ENCODE data around the genes TMEM151B and AARS2.

DNA sequence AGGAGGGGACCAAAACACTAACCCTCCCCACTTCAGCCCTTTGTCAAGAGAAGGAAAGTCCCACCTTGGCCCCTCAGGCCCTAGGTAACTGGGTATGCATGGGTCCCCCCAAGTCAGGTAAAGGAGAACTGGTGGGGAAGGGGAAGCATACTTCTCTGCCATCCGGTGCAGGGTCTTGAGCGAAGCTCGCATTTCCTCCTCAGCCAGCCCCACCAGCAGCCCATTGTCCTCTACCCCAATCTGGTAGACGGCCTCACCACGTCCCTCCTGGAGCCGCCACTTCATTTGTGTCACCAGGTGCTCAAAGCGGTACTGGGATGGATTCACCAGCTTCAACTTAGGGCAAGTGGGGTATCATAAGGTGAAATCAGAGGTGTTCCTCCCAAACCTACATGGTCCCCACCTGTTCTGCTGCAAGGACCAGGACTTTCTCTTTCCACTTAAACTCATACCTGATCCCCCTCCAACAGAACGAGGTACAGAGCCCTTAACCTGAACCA lies 2.9 kb downstream of the GTPBP2 start:
- RAMPAGE, long total RNA = no peak
- RRBS = no CpG with 5 or more reads among the region's 8 CpGs

- RAMPAGE, long total RNA = no peak
- RRBS = no CpG with 5 or more reads among the region's 9 CpGs
Measured at GRCh38 chr6:43669613-43670460, 17.8 kb downstream of the MRPS18A start.

DNA sequence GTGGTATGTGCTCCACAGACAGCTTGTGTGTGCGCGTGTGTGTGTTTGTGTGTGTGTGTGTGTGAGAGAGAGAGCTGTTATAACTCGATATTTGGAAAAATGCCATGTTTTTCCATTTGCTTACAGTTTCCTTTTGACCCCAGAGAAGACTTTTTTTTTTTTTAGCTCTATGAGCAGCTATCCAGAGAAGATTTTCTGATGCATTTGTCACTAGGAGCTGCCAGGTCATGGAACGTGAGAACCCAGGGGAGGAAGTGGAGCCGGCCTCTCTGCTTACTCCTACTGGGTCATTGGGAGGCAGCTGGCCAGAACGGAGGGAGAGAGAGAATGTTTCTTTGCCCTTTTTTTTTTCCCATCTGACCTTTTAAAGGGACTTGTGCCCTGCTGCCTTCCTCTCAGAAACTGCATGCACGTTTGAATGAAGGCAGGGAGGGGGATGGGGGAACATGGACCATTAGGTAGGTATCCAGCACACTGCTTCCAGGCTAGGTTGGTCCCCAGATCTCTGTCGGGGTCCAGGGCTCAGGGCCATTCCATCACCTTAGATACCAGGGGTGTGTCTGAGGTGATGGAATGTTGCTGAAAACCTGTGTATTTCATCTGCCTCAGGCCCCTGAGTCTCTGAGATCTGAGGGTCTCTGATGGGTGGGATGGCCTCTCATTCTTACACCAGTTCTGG lies 11.1 kb upstream of the MRPS18A start:
- RAMPAGE, long total RNA = no peak
- RRBS = no CpG with 5 or more reads among the region's 8 CpGs

- RAMPAGE, long total RNA = no peak
- RRBS = no CpG with 5 or more reads among the region's 4 CpGs
Measured at GRCh38 chr6:43709817-43710178, 22.2 kb upstream of the MRPS18A start.

DNA sequence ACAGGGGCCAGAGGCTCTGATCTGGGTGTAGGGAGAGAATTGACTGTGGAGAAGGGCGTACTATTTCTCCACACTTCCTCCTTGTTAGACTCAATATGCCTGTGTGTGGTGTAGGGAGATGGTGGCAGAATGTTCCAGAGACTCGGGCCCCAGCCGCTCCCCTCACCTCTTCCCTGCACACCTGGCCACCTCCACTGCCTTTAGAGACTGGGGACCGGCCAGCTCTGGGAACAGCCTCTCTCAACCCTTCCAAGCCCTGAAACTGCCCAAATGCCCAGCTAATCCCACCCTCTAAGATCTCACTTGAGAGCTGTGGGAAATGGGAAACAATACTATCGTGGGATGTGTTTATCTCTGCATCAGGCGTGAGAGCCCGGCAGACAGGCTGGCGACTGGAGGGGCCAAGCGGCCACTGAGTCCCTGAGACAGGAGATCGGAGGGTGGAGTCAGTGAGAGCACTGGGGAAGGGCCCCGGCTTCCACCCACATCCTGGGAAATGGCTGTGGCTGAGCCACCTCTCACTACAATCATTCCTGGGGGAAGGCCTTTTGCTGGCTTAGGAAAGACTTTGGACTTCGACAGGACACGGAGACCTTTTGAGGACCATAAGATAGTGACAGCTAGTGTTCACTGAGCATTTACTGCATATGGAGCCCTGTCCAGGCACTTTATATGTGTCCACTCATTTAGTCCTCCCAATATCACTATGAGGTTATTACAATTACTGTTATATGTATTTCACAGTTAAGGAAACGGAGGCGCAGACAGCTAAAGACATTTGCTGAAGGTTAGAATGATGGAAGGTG lies 31.0 kb upstream of the MRPS18A start:
- RAMPAGE, long total RNA = no peak
- RRBS = 44% methylated on average over 4 of the region's 15 CpGs

- RAMPAGE, long total RNA = no peak
- RRBS = no CpG with 5 or more reads among the region's 21 CpGs
Measured at GRCh38 chr6:43771222-43771405, 1.1 kb downstream of the VEGFA start.

- RAMPAGE, long total RNA = no peak
- RRBS = no CpG with 5 or more reads among the region's 7 CpGs
Measured at GRCh38 chr6:43775418-43776027, 5.5 kb downstream of the VEGFA start.

- RAMPAGE, long total RNA = no peak
- RRBS = 63% methylated on average over 1 of the region's 12 CpGs
Measured at GRCh38 chr6:43779625-43780341, 9.8 kb downstream of the VEGFA start.

- RAMPAGE, long total RNA = no peak
- RRBS = no CpG with 5 or more reads among the region's 3 CpGs
Measured at GRCh38 chr6:43787317-43787544, 17.2 kb downstream of the VEGFA start.

DNA sequence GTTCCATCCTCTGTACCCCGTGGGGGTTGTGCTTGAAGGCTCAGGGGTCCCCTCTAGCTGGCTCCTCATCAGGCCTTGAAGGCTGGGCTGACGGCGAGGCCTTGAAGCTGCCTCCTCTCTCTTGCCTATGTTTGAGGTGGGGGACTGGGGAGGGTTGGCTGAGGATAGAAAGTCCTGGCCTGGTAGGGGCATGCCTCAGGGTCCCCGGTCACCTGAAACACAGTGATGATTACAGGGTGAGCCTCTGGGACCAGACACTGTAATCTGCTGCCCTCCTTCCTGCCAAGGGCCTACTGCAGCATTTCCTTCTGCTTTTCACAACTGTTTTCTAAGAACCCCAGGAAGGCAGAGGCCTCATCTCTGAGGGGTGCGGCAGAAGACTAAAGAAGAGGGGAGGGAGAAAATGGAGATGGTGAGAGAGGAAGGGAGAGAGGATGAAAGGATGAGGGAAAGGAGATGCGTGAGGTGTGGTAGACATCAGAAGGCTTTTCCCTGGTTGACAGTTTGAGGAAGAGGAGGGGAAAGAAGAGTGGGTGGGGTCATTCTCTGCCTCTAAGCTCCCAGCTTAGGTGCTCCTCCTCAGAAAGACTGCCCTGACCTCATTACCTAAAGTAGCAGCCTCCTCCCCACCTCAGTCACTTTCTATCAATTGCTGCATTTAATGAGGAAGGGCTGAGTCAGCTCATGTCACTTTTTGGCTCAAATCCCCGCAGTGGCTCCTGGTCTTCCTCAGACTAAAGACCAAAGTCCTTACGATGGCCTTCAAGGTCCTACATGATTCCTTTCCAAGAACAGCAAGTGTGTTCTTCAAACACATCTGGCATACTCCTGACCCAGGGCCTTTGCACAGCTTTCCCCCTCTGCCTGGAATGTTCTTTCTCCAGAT lies 29.8 kb downstream of the VEGFA start:
- RAMPAGE, long total RNA = no peak
- RRBS = no CpG with 5 or more reads among the region's 8 CpGs

DNA sequence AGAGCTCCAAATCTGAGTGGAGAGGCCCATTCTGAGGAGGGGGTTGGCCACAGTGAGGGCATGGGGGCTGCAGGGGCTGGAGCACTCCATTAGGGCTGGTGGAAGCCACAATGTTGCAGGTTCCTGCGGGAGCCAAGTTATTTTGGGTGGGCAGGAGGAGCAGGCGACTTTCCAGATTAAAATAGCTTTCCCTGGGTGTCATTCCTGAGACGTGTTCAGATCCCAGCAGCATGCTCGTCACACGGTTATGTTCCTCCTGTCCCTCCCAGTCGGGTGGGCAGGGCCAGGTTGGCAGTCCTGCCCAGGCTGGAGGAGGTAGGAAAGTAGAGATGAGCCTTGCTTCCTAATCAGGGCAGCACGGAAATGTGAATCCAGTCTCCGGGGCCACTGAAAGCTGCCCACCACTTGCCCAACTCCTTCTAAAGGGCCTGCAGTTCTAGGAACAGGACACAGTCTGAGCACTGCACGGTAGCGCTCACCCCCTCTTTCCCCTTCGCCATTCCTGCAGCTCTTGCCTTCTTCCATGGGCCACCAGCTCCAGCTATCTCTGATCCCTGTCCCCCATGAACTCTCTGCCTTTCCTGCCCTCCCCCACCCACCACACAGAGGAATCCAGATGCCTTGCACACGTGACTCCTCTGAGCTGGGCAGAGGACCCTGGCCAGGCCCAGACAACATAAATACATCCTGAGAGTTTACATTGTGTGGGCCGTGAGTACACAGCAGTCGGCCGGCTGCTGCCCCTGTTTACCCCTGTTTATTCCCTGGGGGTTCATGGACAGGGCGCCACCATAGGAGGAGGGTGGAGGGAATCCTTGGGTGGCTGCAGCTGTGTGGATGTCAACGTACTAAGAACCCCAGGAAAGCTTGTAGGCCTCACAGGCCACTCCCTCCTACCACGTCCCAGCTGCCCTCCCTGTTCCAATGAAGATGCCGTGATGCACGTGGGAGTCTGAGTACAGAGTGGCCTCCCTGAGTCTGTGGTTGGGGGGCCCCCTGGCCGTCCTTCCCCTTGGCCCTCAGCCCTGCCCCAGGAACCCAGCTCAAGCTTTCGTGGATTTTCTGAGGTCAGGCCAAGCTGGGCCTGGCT lies 136.7 kb downstream of the MRPL14 start:
- RAMPAGE, long total RNA = no peak
- RRBS = no CpG with 5 or more reads among the region's 22 CpGs

- RAMPAGE, long total RNA = no peak
- RRBS = no CpG with 5 or more reads among the region's 18 CpGs
Measured at GRCh38 chr6:44074220-44074886, 52.9 kb downstream of the MRPL14 start.

DNA sequence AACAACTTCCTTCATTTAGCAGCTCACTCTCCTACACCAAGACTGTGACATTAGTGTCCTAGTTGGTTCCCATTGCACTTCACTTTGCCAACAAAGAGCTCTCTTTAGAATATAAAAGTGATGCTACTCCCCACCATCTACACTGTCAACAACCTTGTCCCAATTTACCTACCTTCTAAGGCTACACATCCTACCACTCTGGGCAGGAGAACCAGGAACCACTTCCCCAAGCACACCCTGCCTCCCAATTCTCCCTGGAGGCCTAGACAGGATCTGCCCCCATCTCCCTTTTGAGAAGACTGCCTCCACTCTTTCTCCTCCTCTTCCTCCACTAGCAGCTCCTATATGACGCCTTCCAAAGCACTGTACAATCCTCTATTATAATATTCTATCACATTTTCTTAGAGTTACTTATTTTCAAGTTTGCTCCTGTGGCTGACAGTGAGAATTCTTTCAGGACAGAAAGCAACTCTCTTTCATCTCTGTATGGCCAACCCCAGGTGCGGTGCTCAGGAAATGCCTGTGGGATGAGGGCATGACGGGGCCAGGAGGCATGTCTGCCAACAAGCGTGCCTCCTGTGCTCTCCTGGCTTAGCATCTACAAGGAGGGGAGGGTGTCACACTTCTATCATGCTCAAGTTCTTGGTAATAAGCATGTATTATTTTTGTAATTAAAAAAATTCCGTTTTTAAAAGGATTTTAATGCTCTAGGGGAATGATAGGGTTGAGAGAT lies 11.6 kb downstream of the MRPL14 start:
- RAMPAGE, long total RNA = no peak
- RRBS = no CpG with 5 or more reads among the region's 5 CpGs

GRCh38 chr6:44127783-44128868 lies 772 bp downstream of the TMEM63B start:
- RAMPAGE, long total RNA = no peak
- RRBS = 1% methylated on average over 23 of the region's 72 CpGs

DNA sequence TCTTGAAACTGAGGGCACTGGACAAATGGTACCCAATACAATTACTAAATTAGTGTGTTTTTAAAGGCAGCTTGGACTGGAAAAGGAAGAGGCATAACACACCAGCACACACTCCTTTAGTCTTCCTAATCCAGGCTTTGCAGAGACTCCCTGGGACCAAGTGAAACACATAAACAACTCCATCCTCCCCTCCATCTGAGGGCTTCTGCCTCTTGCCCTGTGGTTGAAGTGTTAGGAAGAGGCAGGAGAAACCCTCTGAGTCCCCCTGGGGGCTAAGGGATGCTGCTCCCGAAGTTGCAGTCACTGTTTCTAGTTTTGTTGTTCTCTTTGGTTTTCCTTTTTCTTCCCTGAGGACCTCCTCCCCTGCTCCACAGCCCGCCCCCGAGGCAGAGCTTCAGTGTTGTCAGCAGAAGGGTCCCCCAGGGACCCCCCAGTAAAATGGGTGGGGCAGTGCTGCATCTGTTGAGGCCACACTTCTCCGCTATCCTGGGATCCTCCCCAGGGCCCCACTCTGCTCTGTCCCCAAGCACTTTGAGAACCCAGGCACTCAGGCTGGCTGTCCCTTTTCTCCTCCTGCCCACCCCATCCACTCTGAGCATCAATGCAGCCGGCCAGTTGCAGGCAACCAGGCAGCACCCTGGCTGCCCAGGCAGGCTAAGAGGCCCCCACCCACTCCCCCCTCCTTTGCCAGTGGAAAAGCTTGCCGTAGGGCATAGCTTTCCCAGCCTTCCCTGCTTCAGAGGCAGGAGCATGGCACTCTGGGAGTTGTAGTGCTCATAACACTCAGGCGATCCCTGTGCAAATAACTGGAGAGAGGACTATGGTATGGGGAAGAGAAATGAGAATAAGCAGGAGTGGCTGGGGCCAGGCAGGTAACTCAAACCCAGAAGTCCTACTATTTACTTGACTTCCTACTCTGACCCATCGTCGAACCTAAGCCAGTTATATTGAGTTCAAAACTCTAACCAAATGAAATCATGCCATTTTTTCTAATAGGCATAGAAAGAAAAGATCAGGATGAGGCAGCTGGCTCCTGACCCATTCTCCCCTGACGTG lies 6.1 kb downstream of the TMEM63B start:
- RAMPAGE, long total RNA = no peak
- RRBS = no CpG with 5 or more reads among the region's 10 CpGs

GRCh38 chr6:44269823-44270907 lies at the start of gene TMEM151B:
Gene TMEM151B, plus strand, starts transcription at chr6:44270450.
- RAMPAGE, long total RNA = no peak
- RRBS = 1% methylated on average over 24 of the region's 74 CpGs

DNA sequence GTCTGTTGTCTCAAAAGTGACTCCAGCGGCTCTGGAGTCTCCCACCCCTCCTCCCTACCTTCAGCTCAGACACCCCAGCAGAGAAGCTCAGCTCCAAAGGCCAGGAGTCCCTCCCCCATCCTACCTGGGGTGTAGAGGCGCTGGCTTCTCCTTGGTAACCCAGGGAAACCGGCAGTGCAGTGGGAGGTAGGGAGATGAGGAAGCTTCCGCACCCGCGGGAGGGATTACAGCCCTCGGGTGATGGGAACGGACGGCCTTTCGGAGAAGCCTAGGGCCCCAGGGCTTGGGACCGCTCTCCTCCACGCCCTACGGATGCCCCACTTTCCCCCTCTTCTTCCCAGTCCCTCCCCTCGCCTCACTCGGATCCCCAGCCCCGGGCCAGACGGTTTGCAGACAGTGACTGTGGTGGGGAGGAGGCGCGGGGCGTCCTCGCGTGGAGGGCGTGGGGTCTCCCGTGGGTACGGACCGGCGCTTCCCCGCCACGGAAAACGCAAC lies 424 bp downstream of the TCTE1 start:
- RAMPAGE, long total RNA = no peak
- RRBS = 1% methylated on average over 11 of the region's 30 CpGs

- RAMPAGE, long total RNA = start-site peak on the minus strand at chr6:44313332-44313339, 159 and 38 reads in 2 replicates
- RRBS = 1% methylated on average over 10 of the region's 54 CpGs
Measured at GRCh38 chr6:44312686-44313658, at the start of gene AARS2. Gene AARS2, minus strand, starts transcription at chr6:44313347.

DNA sequence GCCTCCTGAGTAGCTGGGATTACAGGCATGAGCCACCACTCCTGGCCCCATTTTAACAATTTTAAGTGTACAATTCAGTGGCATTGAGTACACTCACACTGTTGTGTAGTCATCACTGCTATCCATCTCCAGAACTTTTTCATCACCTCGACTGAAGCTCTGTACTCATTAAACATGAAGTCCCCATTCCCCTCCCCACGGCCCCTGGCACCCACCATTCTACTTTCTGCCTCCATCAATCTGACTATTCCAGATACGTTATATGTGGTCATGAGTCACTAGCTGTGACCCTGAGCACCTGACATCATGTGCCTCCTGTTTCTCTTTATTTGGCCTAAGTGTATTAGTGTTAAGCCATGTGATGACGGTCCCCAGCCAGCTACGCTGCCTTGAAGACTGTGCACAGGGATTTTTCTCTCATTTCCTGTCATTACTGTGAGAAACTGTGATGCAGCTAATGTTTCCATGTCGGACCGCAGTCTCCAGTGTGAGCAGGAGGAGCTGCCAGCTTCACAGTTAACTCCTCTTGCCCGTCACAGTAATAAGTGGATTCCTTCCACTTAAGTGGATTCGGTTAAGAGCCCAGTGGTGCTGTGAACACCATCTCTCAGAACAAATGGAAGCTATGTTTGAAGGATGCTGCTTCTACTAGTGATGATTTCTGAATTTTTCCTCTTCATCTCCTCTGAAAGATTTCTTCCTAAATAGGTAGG lies 9.9 kb upstream of the SPATS1 start:
- RAMPAGE, long total RNA = no peak
- RRBS = no CpG with 5 or more reads among the region's 9 CpGs

DNA sequence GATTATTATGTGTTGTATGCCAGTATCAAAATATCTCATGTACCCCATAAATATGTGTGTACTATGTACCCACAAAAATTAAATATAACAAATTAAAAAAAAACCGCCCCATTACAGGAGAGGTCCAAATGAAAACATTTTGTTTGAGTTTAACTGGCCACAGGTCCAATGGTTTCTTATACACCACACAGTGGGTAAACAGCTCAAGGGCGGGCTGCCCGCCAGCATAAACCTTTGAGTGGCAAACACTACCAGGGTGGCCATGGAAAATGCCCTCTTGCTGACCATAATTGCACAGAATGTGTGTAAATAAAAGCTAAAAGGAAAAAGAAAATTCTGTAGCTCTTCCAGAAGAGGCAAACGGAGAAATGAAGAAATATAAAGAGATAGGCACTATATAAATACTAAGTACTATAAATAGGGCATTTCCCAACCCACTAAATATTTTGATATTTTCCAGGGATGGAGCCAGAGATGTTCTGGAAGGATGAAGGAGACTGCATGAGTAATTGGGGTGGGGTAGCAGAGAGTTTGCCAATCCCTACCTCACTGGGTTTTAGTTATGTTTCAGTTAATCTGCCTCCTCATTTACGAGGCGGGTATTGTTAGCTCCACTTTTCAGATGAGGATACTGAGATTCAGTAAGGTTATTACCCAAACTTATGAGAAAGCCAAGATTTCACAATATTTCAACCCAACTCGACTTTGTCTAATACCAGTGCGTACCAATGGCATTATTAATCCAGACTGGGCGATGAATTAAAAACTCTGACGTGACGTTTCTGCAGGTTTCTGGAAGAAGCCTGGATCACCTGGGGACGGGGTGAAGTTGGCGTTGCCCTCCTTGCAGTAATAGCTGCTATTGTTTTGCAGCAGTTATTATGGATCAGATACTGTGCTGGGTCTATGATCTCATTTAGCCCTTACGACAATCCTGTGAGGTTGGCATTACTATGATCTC lies 913 bp upstream of the CDC5L start:
- RAMPAGE, long total RNA = no peak
- RRBS = no CpG with 5 or more reads among the region's 14 CpGs